GM23248 (cell line): ENCODE measurements around a stretch of chr6.

- RAMPAGE, long total RNA: no peak
These were observed 89.1 kb downstream of the MRPL14 start for GRCh38 chr6:44038155-44038574.

- RAMPAGE, long total RNA: no peak
These were observed 67.9 kb downstream of the MRPL14 start for GRCh38 chr6:44059454-44059689.

- RAMPAGE, long total RNA: no peak
These were observed 18.5 kb downstream of the CAPN11 start for GRCh38 chr6:44177078-44177582.

DNA sequence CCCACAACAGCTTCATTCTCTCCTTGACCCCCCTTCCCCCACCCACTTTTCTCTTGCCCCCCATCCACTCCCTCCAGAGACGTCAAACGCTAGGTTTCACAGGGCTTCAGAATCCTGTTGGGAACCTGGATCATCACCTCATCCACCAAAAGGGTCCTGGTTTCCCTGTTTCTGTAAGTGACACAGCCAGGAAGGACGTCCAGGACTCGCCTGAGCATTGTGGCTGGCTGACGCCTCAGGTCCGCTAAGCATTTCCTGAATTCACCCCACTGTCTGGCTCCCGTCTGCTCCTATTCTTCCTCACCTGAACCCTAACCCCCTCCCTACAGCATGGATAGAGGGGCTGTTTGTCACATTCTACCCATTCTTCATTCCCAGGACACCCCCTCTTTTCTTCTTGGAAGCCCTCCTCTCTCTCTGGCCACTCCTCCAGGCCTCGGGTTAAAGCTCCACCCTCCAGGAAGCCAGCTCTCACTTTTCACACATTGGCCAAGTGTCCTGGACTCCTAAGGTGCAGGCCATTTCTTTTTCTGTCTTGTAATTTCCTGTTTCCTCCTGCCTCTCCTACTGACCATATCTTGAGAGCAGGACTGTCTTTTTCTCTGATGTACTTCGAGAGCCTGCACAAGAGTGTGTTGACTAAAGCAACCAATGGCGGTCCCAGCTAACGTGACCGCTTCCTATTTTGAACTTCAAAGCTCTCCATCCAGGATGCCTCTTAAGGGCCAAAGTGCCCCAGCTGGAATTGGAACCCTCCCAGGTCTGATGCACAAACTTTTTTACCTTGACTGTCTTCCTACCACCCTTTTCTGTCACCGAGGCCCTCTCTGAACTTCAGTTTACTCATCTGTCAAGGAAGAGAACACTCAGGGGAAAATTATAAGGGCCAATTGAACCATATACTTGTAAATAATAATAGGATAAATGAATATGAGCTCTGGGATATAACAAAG lies 24.2 kb upstream of the MYMX start:
- RAMPAGE, long total RNA: no peak

DNA sequence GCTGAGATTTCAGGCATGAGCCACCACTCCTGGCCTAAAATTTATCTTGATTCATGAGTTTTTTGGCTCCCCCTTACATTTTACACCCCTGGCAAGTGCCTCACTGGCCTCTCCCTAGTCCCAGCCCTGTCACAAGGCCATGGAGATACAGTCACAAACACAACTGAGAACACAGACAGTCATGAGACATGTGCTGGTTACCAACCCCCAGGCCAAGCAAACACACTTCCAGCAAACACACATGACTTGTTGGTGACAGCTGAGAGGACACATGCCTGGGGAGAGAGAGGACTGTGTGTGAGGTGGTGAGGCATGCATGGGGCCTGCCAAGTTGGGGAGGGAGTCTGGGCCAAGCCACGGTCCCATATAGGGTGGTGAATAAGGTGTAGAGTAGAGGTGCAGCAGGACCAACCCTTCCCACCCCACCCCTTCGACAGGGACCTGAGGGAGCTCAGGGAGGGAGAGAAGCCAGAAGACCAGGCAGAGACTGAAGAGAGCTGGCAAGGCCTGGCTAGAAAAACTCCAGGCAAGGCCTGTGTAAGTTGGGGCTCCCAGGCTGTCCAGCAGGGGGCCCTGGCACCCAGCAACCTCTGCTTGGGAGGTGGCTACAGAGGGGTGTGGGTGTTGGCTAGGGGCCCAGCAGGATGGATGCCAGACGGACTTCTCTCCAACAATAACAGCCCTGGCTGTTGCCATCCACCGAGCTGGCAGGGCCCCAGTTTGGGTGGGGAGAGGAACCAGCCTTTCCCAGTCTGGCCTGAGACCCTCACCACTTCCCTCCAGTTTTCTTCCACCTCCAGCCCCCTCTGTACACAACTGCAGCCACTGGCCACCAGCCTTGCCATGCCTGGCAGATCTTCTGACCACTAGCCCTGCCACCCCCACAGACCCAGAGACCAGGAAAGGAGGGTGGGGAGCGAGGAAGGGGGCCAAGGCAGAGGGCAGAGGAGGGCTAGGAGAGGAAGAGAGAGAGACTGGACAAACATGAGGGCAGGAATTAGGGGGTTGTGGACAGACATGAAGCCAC lies 1.9 kb upstream of the SLC29A1 start:
- RAMPAGE, long total RNA: no peak

GRCh38 chr6:44264210-44265228 lies 832 bp downstream of the NFKBIE start:
- RAMPAGE, long total RNA: no peak

- RAMPAGE, long total RNA: no peak
These were observed 424 bp downstream of the TCTE1 start for GRCh38 chr6:44297027-44297521.

DNA sequence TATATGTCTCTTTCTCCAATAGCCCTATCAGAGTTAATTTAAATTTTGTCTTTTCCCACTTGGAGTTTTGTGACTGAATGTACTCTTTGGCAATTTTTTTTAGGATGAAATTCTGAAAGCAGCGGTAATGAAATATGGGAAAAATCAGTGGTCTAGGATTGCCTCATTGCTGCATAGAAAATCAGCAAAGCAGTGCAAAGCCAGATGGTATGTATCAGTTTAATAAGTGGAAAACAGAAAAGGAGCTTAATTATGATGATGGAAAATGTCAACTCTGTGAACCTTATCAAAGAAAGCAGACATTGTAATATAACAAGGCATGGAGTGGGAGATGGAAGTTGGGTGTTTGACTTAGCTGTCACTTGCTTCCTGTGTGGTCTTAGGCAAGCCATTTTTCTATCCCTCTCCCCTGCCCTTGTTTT lies 2.7 kb downstream of the CDC5L start:
- RAMPAGE, long total RNA: no peak

GRCh38 chr6:44396795-44397287 lies 9.3 kb downstream of the CDC5L start:
- RAMPAGE, long total RNA: no peak

GRCh38 chr6:44398065-44398443 lies 10.5 kb downstream of the CDC5L start:
- RAMPAGE, long total RNA: no peak

DNA sequence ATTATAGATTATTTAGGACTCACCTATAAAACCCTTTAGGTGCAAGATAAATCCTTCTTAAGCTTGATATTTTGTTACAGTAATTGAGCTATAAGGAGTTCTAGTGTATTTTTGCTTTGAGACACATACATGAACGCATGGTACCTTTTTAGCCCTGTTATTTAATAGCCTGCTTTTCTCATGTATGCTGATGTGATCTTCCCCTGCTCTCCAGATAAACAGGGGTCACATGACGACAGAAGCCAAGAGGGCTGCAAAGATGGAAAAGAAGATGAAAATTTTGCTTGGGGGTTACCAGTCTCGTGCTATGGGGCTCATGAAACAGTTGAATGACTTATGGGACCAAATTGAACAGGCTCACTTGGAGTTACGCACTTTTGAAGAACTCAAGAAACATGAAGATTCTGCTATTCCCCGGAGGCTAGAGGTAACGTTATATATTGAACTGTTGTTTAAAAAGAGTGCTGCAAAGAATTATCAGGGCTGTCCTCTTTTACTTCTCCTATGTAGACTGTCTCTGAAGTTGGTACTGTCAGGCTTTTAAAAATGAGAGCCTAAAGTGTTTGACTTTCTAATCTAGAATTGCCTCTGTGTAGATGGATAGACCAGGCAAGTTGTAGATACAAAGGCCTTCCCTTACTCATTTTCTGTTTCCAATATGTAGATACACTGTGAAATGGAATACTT lies 58.1 kb downstream of the CDC5L start:
- RAMPAGE, long total RNA: no peak

GRCh38 chr6:45658777-45659475 lies 281.2 kb upstream of the SUPT3H start:
- RAMPAGE, long total RNA: no peak

DNA sequence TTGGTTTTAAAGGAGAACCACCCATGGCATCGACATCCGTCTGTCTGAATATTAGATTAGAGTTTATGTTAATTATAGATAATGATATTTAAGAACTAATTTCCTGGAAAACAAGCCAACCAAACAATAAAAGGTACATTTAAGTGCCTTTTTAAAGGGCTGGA lies 640 bp downstream of the ENPP4 start:
- RAMPAGE, long total RNA: no peak

DNA sequence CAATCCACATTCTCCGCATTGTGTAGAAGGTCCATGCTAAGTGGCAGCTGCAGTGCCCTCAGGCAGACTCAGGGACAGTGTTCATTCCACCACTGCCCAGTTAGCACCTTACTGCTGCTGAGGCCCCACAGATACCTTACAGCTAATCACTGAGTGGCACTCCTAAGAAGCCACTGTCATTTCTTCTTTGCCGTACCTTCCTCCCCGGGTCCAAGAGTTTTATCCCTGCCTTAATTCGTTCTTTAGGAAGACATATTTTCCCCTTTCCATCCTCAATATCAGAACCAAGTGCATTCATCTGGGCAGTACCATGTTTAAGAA lies 156.7 kb downstream of the RCAN2 start:
- RAMPAGE, long total RNA: no peak

GRCh38 chr6:46411584-46412099 lies 79.6 kb downstream of the RCAN2 start:
- RAMPAGE, long total RNA: no peak

DNA sequence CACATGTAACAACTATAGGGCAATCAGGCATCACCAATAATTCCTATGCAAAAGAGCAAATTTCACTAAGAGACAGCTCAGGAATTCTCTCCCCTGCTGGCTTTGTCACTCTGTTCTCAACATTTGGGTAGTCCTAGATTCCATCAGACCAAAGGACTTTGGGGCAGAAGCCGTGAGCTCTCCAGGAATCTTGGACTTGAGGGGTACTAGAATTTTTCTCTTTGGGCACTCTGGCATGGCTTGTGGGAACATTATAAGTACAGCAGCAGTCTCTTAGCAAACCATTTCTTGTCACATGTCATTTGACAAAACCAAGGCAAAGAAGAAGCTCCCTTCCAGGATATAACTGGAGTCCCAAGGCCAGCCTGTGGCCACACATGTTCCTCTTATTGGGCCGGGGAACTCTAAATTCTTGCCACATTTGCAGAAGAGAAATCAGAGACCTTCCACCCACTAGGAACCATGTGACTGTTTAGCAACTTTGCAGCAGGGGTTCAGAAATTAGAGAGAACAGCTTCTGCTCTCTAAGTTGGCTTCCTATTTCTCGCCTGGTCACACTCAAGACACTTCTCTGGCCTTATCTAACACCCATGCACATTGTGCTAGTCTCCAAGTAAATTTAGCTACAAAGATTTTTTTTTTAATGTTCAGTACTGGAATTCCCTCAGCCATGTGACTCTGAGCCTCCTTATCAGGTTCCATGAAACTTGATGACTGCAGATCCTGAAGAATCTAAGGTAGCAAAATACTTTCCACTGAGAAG lies 20.5 kb upstream of the MEP1A start:
- RAMPAGE, long total RNA: no peak

GRCh38 chr6:47146352-47147237 lies 104.5 kb upstream of the ADGRF1 start:
- RAMPAGE, long total RNA: no peak

DNA sequence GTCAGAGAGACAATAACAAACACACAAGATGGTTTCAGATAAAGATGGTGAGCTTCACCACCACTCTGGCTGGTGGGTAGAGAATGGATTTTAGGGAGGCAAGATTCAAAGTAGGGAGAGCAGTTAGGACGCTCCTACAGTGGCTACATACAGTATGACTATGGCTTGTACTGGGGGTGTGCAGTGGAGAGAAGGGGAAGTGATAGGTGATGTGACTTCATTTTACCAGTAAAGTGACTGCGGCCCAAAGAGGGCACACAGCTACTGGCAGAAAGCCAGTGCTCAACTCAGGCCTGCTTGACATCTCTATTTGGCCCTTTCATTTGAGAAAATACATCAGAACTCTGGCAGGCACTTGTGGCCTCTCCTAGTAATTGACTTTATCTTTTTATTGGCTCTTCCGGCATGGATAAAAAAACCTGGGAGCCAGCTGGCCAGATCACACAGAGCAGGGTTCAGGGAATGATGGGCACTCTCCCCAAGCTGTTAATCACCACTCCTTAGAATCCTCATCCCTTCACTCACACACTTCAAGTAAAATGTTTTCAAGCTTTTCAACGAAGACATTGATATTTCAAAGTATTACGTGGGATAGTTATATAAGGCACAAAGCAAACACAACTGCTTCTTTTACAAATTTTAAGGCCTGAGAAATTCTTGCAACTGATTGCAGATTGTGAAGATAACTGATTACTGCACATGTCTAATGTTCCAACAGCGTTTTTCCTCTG lies 73.7 kb downstream of the TNFRSF21 start:
- RAMPAGE, long total RNA: no peak

- RAMPAGE, long total RNA: no peak
These were observed 1.9 kb downstream of the TNFRSF21 start for GRCh38 chr6:47307673-47308384.

- RAMPAGE, long total RNA: no peak
These were observed 1.5 kb downstream of the CD2AP start for GRCh38 chr6:47479070-47479583.